BE2C (cell line): ENCODE measurements around a stretch of chr1.

DNA sequence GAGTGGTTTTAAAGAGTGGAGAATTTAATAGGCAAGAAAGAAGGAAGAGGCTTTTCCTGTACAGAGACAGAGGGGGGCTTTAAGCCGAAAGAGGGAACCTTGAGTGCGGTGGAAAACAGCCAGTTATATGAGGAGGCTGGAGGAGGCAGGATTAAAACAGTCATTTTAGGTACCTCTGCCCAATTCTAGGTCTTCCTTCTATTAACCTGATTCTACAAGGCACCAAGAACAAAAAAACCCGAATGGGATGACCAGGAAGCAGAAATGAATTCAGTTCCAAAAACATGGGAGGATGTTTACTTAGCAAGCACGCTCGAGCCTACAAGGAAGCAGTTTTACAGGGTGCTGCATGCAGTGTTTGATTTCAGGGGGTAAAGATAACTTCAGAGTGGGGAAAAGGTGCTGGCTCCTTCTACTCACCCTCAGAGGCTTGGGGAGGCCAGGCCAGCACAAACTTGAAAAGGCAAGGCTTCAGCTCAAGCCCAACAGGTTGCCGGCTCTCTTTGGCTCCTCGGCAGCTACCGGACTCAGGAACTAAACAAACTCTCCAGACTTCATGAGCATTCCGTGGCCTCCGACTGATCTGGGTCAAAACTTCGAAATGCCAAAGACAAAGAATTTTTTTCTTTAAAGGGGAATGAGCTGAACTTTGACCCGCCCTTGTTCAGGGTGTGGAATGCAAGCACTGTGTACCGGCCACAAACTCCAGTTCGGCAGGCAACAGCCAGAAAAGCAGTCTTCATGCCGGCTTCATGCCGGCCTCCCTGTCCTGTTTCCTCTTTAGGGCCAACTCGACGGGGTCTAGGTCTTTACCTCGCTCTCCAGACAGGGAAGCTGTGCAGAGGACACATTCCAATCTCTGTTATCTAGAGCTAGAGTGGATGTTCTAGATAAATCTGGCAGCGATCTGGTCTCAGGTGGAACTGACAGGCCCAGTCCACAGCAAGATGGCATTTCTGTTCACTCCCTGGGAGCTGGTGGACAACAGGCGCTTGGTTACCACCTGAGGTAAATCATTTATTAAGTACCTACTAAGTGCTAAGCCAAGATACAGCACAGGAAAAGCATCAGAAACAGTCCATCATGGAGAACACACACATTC is 74.8 kb downstream of the CD46 start:
- RRBS, result 100% methylated on average over 3 of the region's 21 CpGs

- RRBS, result no CpG with 5 or more reads among the region's 2 CpGs
These were observed 76.7 kb downstream of the CD46 start for GRCh38 chr1:207828443-207828964.

DNA sequence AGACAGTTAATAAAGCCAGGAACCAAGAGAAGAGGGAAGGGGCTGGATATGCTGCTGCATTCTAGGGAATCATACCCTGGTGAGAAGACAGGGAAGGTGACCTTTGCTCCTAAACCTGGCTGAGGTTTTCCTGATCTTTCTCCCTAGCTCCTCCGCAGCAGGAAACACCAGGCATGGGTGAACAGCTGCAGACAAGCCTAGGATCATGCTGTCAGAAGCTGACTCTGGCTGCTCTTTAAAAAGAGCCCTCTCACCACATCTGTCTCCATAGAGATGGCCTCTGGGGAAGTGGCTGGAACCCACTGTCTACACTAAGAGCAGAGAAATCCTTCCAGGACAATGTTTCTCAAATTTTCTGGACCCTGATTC is 57.6 kb downstream of the CD34 start:
- RRBS, result no CpG with 5 or more reads among the region's 1 CpG

DNA sequence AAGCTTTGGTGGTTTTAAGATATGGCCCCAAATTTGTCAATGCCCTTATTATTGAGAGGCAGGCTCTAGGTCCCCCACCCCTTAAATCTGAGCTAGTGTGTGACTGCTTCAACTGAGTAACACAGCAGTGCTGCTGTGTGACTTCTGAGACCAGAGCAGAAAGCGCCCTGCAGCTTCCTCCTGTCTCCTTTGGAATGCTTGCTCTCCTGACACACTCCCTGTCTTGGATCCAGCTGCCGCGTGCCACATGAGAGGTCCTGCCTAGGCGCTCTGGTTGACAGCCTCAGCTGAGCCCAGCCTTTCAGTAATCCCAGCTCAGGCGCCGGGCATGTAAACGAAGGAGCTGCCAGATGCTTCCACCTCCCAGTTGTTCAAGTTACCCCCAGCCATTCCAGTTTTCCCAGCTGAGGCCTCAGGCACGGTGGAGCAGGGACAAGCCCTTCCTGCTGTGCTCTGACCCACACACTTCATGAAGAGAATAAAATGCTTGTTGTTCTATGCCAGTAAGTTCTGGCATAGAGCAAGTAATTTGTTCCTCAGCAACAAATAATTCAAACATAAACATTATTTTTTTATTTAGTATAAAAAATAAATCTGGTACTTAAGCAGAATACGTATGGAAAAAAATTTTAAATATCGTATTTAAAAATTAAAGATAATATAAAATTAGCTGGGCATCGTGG is 14.3 kb upstream of the CD34 start:
- RRBS, result no CpG with 5 or more reads among the region's 11 CpGs

DNA sequence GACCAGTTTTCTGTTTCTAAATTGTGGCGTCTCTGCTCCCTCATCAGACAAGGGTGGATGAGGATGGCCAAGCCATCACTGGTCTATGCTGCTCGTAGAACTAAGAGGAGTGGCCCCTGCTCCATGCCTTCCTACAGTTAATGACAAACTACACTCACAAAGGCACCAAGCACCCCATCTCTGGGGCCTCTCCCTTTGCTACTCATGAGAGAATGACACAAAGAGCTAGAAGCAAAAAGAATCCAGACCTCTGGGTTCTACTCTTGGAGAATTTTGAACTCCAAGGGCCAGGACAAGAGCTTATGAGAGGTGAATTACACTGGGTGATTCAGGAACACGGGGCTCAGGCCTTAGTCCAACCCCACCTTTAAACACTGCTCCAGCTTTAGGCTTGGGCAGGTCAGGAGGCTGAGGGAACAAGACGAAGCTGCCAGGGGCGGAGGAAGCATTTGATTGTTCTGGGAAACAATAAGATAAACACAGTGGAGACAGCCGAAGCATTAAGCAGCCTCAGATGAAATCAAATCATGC is 93.5 kb downstream of the PLXNA2 start:
- RRBS, result no CpG with 5 or more reads among the region's 6 CpGs

GRCh38 chr1:208158201-208158730 is 85.9 kb downstream of the PLXNA2 start:
- RRBS, result no CpG with 5 or more reads among the region's 2 CpGs

GRCh38 chr1:208235961-208236989 is 7.9 kb downstream of the PLXNA2 start:
- RRBS, result no CpG with 5 or more reads among the region's 19 CpGs

GRCh38 chr1:208309698-208310217 is 65.6 kb upstream of the PLXNA2 start:
- RRBS, result no CpG with 5 or more reads among the region's 8 CpGs

DNA sequence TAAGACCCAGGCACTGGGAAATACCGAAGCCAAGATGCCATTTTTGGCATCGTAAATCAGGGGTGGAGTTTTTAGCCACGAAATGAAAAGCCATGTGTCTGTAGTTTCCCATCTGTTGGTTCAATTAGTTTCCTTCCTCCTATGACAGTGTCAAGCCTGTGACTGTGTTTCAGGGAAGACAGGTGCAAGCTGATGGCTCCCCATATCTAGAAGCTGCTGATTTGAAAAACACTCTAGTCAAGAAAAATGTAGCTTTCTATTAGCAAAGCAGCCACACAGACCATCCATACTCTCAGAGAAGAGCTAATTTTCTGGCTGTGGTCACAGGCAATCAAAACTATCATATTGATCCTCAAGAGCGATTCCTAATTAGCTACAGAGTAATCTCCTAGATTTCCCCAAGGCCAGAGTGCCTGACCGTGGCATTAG is 480.3 kb upstream of the CAMK1G start:
- RRBS, result no CpG with 5 or more reads among the region's 5 CpGs

GRCh38 chr1:209371908-209372285 is 211.6 kb upstream of the CAMK1G start:
- RRBS, result no CpG with 5 or more reads among the region's 3 CpGs

- RRBS, result no CpG with 5 or more reads among the region's 23 CpGs
These were observed 2.2 kb downstream of the CAMK1G start for GRCh38 chr1:209585682-209586175.

DNA sequence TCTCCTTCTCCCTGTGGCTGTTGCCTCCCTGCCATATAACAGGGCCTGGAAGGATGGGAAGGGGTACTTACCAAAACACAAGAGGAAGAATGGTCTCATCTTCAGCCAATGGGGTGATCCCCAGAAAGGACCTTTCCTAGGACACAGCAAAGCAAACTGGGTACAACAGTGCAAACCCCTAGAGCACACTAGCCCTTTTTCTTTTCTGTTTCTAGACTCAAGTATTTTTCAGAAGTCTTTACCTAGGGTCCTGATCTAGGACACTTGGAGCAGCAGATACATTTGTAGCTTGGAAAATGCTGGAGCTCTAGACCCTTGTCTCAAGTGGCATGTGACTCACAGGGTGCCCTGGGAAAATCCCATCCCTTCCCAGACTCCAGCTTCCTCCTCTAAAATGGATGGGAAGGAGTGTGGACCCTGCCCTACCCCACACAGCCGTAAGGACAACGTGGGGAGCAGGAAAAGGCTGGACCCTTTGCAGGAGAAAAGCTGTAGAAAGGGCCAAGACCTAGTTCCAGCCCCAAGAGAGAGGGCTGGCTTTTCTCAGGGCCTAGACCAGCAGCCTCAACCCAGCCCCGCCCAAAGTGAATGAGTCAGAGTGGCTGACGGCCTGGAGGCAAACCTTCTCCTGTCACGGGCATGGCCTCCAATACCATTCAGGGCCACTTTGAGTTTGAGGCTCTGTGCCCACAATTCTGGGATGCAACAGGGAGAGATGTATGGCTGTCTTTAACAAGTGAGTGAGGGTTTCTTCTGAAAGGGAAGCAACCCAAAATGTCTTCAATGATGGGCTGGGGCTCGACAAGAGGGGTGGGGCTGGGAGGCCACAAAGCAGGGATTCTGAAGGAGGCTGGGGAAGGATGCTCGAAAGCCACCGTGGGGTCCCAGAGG is 1.1 kb downstream of the LAMB3 start:
- RRBS, result no CpG with 5 or more reads among the region's 8 CpGs

DNA sequence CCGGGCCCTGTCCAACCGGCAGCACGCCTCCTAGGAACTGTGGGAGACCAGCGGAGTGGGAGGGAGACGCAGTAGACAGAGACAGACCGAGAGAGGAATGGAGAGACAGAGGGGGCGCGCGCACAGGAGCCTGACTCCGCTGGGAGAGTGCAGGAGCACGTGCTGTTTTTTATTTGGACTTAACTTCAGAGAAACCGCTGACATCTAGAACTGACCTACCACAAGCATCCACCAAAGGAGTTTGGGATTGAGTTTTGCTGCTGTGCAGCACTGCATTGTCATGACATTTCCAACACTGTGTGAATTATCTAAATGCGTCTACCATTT is 714 bp downstream of the G0S2 start:
- RRBS, result no CpG with 5 or more reads among the region's 13 CpGs

- RRBS, result no CpG with 5 or more reads among the region's 4 CpGs
These were observed 53.3 kb upstream of the SYT14 start for GRCh38 chr1:209884623-209885275.

- RRBS, result no CpG with 5 or more reads among the region's 5 CpGs
These were observed 42.4 kb upstream of the SYT14 start for GRCh38 chr1:209895580-209895993.

GRCh38 chr1:209938328-209938931 is 413 bp downstream of the SYT14 start:
- RRBS, result 1% methylated on average over 37 of the region's 55 CpGs

- RRBS, result no CpG with 5 or more reads among the region's 8 CpGs
These were observed 602 bp upstream of the SERTAD4 start for GRCh38 chr1:210232060-210232328.

DNA sequence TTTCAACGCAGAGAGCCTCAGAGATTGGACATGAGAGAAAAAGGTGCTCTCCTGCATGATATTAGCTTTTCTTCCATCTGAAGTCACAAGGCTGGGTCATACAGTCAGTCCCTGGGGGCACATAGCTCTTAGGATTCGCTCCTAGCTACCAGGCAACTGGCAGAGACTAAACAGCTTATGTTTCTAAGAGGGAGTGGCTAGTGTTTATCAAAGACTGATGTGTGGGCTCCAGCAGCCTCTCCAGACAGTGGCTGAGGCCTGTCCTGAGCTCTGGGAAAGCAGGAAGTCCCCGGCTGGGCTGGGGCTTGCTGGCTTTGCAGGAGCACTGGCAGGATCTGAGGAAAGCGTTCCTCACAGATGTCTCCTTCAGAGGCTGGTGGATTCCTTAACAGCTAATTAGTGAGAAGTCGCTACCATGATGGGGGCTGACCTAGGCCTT is 33.7 kb upstream of the HHAT start:
- RRBS, result no CpG with 5 or more reads among the region's 5 CpGs